ENCODE measurements around a stretch of chr10.

DNA sequence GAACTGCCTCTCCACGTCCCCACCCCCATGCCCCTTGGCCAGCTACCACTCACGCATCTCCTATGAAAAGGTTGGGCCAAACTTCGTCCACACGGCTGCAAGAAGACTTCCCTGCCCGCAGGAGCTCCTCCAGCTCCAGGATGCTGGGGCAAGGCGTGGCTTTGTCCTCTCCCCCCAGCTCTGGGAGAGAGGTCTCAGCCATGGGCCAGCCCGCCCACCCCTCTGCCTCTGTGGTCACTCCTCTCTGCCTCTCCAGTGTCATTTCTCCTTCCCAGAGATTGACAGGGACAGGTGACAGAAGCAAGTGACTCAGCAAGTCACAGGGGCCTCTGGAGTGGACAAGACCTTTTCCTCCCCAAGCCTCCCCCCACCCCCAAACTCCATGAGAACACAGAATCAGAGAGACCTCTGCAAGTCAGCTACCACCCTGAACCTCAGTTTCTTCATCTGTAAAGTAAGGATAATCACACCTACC lies 2.5 kb upstream of the SAMD8 start:
- PRO-cap, result no peak
- RRBS, result no CpG with 5 or more reads among the region's 7 CpGs

DNA sequence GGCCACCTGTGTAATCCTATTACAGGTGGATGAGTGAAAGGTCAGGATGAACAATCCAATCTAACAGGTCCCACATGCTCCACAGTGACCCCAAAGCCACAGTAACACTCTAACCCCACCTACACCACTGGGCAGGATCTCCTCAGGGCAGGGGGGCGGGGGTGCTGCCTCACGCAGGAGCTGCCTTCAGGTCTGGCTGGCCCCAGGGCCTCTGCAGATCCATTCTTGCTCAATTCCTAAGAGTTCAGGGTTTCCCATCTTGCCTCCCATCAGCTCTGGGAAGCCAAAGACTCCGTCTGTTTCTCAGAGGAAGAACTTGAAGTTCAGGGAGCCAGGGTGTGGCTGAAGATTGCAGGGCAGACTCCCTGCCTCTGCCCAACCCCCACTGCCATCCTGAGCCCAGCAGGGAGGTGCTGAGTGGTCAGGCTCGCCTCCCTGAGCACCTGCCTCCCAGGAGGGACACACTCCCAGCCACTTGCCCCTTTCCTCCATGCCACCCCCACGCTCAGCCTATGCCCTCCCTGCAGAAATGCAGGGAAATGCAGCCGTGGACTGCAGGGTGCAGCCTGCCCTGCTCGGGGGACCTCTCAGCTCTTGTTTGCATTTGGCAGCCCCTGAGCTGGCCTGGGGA lies 9.8 kb upstream of the COMTD1 start:
- PRO-cap, result no peak
- RRBS, result no CpG with 5 or more reads among the region's 7 CpGs

DNA sequence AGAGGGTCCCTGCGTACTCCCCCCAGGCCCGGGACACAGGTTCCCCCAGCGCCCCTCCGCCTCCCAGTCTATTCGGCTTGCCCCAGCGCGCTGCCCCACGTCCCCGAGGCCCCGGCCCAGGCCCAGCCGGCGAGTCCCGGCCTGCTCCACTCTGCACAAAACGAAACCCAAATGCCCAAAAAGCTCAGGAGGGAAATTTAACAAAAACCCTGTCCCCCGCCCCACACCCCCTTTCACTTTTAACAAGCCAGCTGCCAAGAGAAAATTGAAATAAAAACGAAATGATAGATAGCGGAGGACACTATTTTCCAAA lies 4.3 kb downstream of the ZNF503 start:
- PRO-cap, result unidirectional peak, minus-strand start at position 160 of the sequence
- RRBS, result 13% methylated on average over 8 of the region's 17 CpGs

- PRO-cap, result bidirectional peak, plus-strand start at chr10:75402826, minus-strand start at chr10:75402415
- RRBS, result no CpG with 5 or more reads among the region's 46 CpGs
Measured at GRCh38 chr10:75402514-75403284, 1.1 kb upstream of the ZNF503 start.

DNA sequence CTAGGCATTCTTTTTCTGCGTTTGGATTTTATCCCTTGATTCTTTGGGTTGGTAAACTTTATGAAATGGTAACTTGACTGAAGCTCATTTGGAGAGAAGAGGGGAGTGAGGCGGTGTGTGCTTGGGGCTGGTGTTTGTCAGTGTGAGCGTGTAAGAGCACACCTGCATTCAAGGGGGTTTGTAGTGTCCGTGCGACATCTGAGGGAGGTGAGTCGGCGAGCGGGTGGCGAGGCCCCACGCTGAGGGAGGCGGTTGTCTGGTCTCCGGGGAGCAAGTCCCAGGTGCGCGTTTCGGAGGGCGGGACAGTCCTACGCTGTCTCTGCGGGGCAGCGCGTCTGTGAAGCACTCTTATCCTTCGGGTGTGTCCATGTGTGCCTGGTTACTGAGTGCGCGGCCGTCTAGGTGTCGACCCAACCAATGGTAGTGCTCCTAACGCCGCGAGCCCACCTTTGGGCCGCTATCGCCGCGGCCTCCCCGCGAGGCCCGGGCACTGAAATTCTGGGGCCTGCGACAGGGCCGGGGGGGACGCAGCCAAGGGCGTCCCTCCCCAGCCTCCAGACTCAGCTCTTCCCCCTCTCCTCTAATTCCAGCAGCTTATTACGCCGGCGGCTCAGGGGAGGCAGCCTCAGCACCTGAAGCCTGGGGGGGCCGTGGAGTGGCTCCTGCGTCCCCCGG lies 2.7 kb upstream of the ZNF503 start:
- PRO-cap, result bidirectional peak, plus-strand start at position 197 of the sequence, minus-strand start outside the sequence
- RRBS, result 17% methylated on average over 9 of the region's 45 CpGs

DNA sequence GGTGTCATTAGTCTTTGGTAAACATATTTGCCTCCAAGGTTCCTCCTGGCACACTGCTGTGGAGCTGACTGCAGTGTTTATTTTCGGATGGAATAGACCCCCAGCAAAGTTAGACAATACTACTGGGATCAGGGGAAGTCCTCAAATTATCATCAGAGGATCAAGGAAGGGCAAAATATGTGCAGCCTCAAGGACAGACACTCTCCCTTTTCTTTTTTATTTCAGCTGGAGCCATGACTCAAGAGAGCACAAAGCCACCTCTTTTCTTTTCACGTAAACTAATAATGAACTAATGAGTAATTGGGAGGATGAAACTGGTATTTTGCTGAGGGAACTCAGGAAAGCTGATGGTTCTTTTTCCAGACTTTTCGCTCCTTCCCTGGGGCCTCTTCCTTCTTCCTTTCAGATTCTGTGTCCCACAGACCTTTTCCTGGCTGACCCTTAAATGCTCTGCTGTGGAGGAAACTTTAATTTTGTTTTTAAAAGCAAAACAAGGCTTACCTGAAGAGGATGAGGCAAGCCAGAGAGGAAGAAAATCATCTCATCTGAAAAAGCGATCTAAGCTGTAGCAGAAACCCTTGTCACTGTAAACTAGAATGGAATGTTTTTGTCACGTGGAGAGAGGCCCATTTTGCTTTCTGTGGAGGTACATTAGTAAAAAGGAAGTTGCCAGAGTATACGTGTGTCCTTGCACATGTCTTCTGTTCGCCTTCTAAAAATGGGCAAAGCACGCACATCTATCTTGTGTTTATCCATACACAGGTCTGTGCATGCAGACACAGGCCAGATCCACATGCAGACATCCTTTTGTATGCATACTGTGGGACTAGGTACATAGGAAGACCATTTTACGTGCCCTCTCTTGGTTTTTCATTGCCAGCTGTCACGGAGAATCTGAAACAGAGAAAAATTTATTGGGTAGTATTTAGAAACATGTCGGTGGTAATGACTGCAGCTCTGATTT lies 33.5 kb downstream of the LRMDA start:
- PRO-cap, result no peak
- RRBS, result no CpG with 5 or more reads among the region's 11 CpGs

GRCh38 chr10:75480357-75481416 lies 49.3 kb downstream of the LRMDA start:
- PRO-cap, result no peak
- RRBS, result no CpG with 5 or more reads among the region's 6 CpGs

DNA sequence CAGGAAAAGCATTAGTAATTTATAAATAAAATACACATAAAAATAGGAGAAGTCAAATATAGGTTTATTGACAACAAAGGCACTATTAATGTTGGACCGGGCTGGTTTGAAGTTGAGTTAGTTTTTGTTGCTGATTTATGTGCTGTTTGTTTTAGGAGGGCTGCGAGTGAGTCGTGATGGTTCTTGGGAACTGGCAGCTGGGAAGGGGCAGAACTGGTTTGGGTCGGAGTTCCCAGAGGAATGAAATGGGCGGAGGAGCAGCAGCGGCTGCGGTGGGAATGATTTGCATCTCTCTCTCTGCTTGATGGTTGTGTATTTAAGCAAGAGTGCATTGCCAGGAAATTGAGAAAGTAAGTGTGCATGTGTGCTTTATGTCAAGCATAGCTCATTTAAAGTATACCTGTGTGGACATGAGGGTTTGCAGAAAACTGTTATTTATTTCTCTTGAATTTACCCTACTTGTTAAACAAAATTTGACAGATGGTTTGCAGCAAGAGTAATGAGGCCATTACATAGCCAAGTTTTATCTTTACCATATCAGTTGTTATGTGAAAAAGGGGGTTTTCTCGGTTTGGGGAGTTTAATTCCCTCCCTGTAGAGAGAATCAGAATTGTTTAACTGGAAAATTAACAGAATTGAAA lies 81.1 kb downstream of the LRMDA start:
- PRO-cap, result no peak
- RRBS, result no CpG with 5 or more reads among the region's 8 CpGs

DNA sequence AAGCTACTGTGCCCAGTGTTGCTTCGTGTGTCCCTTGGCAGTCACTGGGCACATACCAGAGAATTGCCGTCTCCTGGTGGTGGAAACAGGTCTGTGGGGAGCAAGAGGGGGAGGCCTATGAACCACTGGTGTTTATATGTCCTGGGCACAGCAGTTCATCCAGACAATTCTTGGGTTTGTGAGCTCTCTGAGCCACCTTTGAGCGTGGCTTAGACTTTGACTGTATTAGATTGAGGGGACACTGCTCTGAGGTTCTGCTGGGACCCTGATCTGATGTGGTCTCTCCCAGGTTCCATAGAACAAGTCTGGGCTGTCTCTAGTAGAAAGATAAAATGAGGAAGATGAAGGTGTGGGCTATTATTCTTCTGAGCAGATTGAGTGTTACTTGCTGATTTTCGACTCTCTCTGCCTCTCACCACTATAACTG lies 190.1 kb downstream of the LRMDA start:
- PRO-cap, result no peak
- RRBS, result no CpG with 5 or more reads among the region's 4 CpGs

DNA sequence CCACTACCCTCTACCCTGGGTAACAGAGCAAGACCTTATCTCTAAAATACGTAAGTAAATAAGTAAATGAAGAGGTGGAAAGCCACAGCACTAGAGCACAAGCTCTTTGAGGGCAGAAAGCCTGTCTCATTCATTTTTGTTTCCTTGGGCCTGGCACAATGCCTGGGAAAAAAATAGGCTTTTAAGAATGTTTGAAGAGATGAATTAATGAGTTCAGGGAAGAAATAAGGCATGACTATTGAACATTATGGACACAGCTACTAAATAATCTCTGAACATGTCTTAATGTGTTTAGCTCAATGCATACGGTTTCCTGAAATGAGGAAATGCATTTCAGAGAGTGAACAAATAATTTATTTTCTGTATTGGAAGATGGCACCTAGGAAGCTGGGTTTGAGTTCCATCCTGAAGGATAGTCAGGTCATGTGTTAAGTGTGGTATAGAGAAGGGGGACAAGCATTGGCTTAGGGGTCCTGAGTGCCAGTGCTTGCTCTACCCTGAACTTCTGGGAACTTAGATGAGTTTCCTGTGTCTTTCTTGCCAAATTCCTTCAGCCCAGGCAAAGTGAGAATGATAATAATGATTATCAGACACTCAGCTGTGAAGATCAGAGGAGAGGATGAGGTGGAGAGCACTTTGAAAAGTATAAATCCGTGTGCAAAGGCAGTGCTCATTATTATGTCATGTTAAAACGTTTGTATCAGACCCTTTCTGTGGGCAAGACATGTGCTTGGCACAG lies 411.7 kb downstream of the LRMDA start:
- PRO-cap, result no peak
- RRBS, result no CpG with 5 or more reads among the region's 4 CpGs

DNA sequence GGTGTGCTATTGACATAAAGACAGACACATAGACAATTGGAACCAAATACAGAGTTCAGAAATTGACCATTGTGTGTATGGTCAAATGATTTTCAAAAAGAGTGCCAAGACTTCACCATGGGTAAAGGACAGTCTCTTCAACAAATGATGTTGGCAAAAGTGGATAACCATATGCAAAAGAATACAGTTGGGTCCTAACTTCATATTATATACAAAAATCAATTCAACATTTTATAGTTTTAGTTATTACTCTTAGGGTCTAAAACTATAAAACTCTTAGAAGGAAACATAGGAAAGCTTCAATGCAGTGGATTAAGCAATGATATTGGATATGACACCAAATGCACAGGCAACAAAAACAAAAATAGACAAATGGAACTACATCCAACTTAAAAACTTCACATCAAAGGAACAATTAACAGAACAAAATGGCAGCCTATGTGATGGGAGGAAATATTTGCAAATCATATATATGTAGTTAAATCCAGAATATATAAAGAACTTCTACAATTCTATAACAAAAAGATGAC lies 415.8 kb downstream of the LRMDA start:
- PRO-cap, result no peak

GRCh38 chr10:75956735-75957054 lies 525.3 kb downstream of the LRMDA start:
- PRO-cap, result no peak
- RRBS, result no CpG with 5 or more reads among the region's 1 CpG

- PRO-cap, result no peak
- RRBS, result no CpG with 5 or more reads among the region's 2 CpGs
Measured at GRCh38 chr10:77350589-77351154, 286.9 kb downstream of the KCNMA1 start.

DNA sequence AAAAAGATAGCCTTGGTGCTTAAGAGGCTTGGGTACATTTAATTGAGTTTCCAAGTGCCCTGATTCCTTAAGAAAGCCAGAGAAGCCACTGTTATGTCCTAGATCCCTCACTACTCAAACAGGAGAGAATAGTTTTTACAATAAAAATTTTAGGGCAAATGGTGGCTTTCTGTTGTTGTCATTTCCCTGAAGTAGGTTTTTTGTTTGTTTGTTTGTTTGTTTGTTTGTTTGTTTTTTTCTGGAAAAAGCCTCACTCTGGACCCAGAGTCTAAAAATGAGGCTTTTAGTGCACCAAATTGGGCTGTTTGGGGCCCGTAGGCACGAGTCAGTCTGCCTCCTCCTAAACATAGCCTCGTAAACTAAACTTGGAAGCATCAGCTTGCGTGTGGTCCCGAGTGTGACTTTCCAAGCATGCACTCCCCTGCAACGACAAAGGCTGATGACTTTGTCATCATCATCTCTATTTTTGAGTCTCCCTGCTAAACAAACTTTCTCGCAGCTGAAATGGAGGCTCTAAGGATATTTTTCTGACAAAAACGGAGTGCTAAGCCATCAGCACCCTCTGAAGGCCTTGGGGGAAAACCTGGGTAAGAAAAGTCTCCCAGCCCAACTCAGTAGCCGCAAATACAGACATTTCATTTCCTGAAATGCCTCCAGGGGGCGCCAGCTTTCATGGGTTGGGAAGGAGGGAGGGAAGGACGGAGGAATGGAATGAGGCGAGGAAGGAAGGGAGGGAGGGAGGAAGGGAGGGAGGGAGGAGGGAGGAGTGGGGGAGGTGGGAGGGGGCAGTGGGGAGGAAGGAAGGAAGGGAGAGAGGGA lies 246.0 kb downstream of the KCNMA1 start:
- PRO-cap, result no peak
- RRBS, result no CpG with 5 or more reads among the region's 12 CpGs

DNA sequence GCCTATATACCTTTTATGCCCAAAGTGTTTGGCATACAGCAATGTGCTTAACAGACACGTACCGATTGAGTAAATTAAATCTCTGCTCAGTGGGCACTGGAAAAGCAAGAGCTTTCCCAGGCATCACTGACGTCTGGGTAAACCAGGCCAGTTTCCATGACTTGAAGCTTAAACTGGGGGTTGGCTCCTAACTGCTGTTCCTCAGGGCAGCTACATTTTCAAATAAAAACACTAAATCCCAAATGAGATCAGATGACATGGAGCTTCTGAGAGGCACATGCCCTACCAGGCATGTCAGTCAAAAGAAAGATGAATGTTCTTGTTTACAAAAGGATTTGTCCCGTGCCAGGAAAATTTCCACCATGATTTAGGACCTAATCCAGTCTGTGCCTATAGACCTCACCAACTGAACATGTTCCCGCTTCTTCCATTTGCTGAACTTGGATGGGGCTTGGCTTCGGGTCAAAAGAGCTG lies 220.3 kb downstream of the KCNMA1 start:
- PRO-cap, result no peak
- RRBS, result no CpG with 5 or more reads among the region's 6 CpGs

- PRO-cap, result no peak
- RRBS, result no CpG with 5 or more reads among the region's 4 CpGs
Measured at GRCh38 chr10:77478059-77478624, 159.5 kb downstream of the KCNMA1 start.

DNA sequence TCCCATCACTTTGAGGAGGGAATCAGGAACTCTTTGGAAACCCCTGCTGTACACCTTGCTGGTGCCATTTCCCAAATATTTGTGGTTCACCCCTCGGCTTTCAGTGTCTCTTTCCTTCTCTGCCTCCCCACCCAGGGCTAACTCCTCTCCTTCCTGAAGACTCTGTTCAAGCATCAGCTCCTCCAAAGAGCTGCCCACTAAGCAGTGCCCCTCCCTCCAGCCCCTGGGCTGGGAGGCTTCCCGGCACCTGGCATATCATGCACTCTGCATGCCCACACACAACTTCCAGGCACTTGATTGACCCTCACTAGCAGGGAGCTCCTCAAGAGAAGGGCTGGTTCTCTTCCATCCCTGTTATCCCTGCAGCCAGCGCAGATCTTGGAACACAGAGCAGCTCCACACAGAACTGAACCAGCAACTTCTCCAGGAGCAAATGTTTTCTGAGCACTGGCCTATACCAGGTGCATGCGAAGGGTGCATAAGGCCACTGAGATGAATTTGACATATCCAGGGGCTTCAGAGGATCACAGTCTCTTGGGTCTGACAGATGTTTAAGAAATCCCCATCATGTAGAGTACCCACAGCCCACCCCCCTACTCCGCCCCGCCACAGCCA lies 121.9 kb downstream of the KCNMA1 start:
- PRO-cap, result no peak
- RRBS, result no CpG with 5 or more reads among the region's 6 CpGs

GRCh38 chr10:77550295-77550768 lies 87.3 kb downstream of the KCNMA1 start:
- PRO-cap, result no peak
- RRBS, result no CpG with 5 or more reads among the region's 10 CpGs

DNA sequence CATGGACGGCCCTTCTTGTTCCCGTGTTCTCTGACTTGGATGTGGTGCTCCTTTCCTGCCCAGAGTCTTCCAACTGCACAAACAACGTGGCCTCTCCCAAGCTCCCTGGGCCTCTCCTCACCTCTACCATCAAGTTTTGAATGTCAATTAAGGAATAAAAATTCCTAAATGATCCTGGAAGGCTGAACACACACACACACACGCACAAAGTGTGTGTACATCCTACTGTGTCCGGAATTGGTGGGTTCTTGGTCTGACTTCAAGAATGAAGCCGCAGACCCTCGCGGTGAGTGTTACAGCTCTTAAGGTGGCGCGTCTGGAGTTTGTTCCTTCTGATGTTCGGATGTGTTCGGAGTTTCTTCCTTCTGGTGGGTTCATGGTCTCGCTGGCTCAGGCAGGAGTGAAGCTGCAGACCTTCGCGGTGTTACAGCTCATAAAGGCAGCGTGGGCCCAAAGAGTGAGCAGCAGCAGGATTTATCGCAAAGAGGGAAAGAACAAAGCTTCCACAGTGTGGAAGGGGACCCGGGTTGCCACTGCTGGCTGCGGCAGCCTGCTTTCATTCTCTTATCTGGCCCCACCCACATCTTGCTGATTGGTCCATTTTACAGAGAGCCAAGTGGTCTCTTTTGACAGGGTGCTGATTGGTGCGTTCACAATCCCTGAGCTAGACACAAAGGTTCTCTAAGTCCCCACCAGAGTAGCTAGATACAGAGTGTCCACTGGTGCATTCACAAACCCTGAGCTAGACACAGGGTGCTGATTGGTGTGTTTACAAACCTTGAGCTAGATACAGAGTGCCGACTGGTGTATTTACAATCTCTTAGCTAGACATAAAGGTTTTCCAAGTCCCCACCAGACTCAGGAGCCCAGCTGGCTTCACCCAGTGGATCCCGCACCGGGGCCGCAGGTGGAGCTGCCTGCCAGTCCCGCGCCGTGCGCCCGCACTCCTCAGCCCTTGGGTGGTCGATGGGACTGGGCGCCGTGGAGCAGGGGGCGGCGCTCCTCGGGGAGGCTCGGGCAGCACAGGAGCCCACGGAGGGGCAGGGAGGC lies 47.9 kb downstream of the KCNMA1 start:
- PRO-cap, result no peak
- RRBS, result 80% methylated on average over 2 of the region's 37 CpGs

DNA sequence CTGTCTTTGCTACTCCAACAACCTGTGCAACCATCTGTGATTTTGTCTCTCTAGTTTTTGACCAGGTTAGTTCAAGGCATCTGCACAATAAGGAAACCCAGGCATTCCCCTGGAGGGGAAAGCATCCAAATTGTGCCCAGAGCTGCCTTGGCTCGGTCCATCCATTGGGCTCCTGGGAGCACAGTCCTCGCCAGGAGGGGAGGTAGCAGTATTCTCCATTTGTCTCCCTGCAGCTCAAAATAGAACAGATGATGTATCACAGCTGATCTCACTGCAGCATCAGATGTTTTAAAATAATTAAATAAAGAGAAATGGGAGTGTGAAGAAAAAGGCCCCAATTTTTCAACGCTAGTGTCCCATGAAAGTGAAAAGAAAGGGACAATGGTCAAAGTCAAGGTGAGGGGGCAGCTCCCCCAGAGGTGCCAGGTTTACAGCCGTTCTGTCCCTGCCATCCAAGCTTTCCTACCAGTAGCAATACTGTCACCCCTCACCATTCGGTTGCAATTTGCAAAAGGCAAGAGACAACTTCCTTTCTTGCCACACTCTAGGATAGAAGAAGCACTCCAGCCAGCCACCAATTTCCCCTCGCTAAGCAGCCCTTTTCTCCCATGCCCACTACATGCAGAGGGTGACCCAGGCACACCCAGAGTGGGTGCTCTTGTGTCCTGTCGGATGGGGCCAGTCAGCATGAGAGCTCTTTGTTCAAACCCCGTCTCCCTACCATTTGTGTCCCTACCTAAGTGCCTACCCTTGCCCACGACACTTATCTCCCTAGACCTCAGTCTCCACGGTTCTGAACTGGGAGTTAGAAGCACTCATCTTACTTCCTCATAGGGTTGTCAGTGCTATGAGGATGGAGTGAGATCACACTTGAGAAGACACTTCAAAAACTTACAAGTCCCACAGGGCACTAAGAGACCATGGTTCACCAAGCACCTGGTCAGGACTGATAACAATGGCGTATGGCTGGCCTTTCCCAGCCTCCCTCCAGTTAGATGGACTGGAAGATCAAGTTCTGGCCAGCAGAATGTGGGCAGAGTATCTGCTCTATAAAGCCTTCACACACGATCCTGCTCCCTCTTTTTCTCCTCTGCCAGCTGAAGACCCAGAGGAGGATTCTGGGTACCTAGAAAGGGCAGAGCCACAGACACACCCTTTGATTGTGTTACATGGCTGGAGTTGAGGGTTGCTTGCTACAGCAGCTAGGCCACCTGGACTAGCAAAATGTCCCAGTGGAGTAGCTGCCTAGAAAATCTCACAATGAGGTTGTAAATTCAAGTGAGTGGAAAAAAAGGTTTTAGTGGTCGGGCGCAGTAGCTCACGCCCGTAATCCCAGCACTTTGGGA lies 43.4 kb downstream of the KCNMA1 start:
- PRO-cap, result no peak
- RRBS, result no CpG with 5 or more reads among the region's 16 CpGs